Foreskin keratinocyte (primary cell): ENCODE measurements around a stretch of chr6.

DNA sequence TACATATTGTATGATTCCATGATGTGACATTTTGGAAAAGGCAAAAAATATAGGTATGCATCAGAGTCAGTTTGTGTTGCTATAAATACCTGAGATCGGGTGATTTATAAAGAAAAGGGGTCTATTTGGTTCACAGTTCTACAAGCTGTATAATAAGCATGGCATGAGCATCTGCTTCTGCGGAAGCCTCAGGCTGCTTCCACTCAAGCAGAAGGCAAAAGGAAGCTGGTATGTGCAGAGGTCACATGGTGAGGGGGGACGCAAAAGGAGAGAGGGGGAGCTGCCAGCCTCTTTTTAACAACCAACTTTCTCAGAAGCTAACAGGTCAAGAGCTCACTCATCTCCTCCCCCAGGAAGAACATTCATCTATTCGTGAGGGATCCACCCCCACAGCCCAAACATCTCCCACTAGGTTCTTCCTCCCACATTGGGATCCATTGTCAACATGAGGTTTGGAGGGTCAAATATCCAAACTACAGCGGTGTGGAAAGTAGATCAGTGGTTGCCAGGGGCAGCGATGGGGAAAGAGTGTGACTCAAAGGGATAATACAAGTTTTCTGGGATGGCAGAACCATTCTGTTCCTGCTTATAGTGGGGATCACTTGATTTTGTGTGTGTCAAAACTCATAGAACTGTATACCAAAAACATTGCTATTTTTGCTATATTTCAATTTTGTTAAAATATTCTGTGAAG lies 10.1 kb upstream of the FAM50B start:
- RAMPAGE, total RNA = no peak

- RAMPAGE, total RNA = no peak
Measured at GRCh38 chr6:3883961-3884497, 34.9 kb downstream of the FAM50B start.

GRCh38 chr6:3908648-3909640 lies 59.8 kb downstream of the FAM50B start:
- RAMPAGE, total RNA = no peak

GRCh38 chr6:4008407-4008656 lies 12.8 kb upstream of the PRPF4B start:
- RAMPAGE, total RNA = no peak

GRCh38 chr6:4466048-4466693 lies 310.0 kb upstream of the CDYL start:
- RAMPAGE, total RNA = no peak

- RAMPAGE, total RNA = no peak
Measured at GRCh38 chr6:4606863-4607916, 169.0 kb upstream of the CDYL start.

GRCh38 chr6:4610344-4610913 lies 165.8 kb upstream of the CDYL start:
- RAMPAGE, total RNA = no peak

DNA sequence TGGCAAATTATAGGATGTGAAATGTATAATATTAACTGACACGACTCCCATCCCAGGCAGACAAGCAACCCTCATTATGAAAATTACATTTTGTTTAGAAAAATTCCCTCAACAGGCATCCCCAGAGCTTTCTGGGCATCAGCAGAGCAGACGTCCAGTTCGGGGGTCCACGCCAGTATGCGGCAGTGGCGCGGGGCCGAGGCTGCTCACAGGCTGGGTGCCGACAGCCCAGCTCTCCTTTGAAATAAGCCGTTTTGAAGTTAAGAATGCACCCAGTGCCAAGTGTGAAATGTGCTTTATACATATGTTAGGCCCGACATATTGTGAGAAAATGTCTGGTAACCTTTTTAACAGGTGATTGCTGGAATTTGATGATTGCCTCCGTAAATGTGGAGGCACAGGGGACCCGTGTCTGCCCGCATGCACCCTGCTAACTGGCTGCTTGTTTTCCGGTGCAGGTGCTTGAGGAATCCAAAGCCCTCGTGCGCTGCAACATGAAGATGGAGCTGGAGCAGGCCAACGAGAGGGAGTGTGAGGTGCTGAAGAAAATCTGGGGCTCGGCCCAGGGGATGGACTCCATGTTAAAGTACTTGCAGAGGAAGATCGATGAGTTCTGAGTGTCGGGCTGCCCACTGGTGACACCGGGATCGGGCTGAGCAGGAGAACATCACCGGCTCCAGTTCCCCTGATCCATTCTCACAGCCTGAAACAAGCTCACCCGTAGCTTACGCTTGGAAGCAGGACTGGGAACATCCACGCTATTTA lies 50.2 kb downstream of the RPP40 start:
- RAMPAGE, total RNA = no peak

DNA sequence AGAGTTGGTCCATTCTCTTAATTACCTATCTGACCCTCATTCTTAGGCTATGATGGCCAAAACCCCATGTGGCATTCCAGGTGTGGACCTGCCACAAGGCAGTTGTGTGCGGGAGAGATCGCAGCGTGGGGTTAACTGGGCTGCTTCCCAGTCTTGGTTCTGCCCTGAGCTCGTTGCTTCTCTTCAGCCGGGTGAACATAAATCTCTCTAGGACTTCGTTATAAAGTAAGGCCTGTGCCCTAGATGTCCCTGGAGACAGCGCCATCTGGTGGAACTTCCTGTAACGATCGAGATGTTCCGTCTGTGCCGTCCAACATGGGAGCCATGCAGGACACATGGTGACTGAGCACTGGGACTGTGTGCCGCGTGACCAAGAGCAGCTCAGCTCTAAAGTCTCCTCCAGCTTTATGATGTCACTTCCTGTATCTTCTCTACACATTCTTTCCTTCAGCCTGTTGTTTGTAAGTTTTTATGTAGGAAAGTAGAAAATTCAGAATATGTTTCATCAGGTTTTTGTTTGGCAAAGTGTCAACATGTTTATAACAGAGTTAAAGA lies 26.8 kb upstream of the RPP40 start:
- RAMPAGE, total RNA = no peak

DNA sequence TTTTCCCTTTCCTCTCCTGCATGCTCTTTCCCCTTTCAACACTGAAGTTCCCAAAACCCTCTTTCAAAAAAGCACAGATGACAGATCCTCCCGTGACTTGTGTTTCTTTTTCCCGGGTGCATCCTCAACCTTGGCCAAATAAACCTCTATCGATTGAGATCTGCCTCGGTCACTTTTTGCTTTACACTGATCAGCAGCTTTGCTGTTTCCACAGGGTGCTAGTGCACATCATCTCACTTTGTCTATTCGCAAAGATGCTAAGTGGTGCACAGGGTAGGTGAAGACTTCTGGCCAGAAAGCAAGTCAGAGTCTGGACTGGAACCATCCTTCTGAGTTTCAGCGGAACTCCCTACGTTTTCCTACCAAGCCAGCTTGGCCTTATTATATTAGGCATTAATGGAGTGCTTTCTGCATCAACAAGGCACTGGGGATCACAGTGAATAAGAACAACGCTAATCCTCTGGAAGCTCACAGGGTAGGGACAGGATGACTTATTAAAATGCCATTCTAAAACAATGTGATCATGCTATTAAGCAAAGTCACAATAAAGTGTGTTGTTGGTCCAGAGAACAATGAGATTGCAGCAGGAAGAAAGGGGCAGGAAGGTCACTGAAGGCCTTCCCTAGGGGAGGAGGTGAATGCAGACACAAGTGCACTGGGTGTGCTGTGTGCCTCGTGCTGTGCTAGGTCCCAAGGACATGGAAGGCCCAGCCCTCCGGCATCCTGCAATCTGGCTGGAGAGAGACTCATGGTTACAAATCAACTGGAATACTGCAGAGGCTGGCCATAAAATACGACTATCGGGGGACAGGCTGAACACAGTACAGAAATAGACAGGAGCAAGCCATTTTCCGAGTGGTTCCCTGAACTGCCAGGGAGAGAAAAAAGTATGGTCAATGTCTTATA lies 55.9 kb downstream of the LYRM4 start:
- RAMPAGE, total RNA = no peak

DNA sequence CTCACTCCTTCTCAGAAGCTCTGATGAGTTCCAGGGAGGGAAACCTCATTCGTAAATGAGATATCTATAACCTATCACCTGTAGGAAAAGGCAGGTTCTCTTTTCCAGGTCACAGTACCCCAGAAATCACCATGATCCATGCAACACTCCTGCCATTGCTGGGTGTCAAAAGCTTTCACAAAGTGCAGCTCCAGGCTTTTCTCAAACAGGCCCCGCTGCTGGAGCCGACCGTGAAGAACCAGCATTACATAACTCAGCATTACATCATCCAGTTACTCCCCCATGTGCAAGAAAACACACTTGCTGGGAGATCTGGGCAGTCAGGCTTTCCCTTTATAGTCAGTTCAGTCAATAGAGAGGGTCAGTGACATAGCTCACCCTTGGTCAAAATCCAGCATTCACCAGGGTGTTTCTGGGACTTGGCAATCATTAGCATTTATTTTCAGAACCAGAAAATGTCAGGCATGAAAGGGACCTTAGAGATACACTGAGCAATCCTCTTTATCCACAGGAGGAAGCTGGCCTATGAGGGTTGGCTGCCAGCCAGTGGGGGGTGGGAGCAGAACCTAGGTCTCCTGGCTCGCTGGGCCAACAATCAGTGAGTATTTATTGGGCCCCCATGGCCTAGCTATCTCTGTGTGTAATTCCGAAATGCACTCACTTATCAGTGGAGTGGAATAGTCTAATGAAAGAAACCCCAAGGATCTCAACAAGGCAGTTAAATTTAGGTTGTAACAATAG lies 54.8 kb downstream of the LYRM4 start:
- RAMPAGE, total RNA = no peak

DNA sequence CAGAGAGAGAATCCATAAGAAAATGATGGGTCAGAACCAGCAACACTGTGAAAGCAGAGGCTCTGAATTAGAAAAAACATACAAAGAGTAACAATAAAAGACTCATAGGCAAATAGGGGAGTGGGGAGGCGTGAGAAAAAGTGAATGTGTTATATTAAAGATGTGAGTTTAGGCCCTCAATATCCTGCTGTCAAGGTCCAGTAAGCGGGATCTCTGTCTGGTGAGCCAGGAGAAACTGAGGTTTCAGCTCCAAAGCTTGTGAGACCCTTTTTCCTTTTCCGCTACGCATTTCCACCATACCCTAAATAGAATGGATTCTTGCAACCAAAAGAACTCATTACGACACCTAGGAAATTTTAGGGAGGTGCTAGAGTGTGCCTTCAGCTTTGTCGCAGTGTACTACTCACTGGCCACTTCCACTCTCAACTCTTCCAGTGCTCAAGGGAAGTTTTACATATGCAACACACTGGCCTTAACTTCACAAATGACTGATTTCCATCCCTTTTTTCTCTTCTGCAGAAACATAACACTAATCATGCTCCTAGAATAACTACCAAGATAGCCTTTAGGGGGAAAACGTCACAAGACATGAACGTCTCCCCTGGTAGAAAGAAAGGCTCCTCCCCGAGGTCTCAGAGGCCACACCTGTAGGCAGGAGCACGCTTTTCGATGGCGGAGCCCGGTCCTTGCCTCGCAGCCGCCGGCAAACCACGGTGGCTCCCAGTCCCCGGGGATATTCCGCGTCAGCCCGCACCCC lies 734 bp downstream of the LYRM4 start:
- RAMPAGE, total RNA = no peak

DNA sequence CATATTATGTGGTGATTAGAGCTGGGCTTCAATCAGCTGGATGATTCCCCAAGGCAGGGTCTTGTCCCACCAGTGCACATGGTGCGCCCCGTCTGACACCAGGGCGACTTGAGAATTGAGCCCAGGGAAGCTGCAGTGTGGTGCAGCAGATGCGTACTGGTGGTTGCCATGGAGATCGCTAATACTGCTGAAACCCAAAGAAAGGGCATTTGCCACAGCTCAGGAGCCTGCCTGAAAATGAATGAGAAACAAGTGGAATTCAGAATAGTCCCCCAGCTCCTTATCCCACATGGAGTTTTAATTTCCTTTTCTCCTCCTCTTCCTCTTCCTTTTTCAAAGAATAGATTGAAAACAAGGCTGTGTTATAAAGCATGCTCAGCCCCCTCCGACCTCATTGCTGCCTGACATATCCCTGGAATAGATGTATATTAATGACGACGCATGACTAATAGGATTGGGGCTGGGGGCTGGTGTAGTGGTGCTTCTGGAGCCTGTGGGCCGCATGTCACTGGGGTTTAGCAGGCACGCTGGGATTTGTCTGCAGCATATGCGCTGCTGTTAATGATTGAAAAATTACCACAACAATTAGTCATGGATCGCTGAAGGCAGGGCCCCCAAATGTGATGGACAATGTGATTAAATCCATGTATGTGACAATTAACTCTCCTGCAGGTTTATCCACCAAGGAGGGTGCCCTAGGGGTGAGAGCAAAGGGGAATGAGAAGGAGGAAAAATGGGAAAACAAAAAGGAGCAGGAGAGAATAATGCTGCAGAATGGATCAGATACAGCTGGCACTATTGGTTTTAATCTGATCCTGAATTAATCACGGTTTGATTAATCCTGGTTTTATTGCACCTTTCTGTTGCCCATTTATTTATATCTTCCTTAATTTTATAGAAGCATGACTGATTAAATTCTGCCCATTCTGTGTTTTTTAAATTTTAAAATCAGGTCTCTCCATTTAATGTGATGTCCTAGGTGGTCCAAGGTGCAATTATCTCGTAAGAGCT lies 210.7 kb downstream of the FARS2 start:
- RAMPAGE, total RNA = no peak

- RAMPAGE, total RNA = no peak
Measured at GRCh38 chr6:5506935-5507681, 245.8 kb downstream of the FARS2 start.

GRCh38 chr6:5616665-5617201 lies 355.4 kb downstream of the FARS2 start:
- RAMPAGE, total RNA = no peak

DNA sequence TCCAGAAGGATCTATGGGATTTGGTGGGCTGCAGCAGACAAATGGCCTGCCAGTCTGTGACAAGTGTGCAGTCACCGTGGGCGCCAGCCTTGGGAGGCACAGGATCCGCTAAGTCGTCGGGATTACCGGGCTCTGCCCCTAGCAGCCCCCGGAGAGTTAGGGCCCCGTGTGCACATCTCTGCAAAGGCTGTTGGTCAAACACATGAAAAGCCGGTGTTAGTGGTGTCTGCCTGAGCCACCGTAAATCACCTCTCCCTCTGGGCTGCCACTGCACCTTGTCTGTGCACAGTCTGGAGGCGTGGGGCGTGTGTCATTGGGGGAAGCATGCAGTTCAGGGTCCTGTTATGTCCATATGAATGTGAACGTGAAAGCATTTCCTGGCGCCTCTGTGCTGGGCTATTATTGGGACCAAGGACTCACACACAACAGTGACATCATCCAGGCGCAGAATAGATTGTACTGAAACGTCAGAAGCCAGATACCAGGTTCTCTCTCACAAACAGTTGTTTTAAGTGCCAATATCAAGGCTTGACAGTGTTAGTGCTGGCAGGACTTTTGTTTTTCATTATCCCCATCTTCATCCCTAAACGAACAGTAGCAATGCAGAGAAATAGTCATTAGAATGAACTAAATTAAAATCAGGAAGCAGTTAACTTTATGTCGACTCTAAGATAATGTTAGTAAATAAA lies 305.5 kb downstream of the NRN1 start:
- RAMPAGE, total RNA = no peak

GRCh38 chr6:5723675-5724663 lies 282.8 kb downstream of the NRN1 start:
- RAMPAGE, total RNA = no peak

- RAMPAGE, total RNA = no peak
Measured at GRCh38 chr6:6299330-6299857, 21.1 kb downstream of the F13A1 start.

GRCh38 chr6:6753092-6753720 lies 164.7 kb downstream of the LY86 start:
- RAMPAGE, total RNA = no peak

- RAMPAGE, total RNA = no peak
Measured at GRCh38 chr6:6940320-6940743, 167.4 kb upstream of the RREB1 start.